Neutrophil (primary cell): ENCODE results near the genes REG4 and FAM72D.

DNA sequence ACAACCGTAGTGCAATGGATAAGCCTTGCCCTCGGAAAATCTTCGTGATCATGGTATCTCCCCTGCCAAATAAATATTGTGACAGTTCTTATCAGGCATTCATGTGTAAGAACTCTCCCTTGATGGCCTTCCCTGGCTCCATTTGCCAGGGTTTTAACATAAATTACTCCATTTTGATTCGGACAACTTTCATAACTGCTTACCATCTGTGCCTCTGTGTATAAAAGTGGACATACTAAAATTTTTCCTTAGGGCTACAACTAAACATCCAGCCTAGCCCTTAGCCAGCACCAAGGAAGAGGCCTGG is 37.2 kb upstream of the HAO2 start:
- PRO-cap = no peak

GRCh38 chr1:119712183-119713010 is 663 bp downstream of the PHGDH start:
- PRO-cap = no peak

- PRO-cap = no peak
Observed at GRCh38 chr1:119732379-119733223, 20.9 kb downstream of the PHGDH start.

GRCh38 chr1:119766305-119766960 is 2.3 kb downstream of the HMGCS2 start:
- PRO-cap = no peak

- PRO-cap = no peak
Observed at GRCh38 chr1:119772772-119773290, 4.1 kb upstream of the HMGCS2 start.

DNA sequence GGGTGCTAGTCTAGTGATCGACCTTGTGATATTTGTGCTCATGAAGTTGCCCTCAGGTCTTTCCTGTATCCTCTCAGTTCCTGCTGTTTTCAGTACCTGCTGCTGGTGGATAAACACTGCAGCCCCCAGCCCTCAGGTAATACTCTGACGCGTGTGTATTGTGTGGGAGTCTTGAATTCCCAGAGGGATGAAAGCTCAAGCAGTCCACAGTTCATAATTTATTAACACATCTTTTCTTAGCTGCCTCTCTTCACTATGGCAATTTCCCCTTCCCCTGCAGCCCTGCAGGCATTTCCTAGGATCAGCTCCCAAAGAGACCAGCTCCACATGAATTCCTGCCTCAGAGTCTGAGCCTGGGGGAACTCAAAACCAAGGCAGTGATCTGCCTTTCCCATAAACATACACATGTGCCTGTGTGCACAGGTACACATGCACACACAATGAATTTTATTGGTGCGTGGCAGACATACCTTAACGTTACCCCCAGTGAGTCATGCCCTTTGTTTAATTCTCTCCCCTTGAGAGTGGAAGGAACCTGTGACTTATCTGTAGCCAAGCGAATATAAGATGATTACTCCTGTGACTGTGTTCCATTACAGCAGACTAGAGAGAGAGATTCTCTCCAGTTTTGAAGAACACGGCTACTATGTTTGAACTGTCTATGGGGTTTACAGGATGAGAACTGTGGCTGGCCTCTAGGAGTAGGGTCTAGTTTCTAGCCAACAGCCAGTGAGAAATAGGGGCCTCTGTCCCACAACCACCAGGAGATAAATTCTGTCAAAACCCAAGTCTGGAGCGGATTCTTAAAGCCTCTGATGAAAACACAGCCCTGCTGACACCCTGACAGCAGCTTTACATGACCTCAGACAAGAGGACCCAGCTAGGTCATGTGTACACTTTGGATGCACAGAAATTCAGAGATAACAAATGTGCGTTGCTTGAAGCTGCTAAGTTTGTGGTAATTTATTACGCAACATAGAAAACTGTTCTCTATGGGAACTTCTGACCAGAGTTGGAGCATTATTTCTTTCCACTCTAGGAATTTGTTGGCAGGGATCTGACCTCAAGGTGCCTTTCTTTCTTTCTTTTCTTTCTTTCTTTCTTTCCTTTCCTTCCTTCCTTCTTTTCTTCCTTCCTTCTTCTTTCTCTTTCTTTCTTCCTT is 14.3 kb upstream of the HMGCS2 start:
- PRO-cap = no peak

DNA sequence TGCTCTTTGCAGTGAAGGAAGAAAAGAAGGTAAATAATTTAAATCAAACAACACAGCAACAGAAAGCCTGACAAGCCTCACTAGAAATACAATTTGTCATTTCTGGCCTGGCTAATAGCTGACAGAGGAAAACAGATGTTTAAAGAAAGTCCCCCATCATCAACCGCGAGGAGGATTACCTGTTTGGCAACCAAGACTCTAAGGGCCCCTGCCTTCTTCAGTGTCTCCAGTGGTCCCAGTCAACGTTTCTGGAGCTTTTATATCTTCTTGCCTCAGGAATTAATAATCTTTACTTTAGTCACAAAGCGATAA is at the start of gene REG4:
TSS of gene REG4 (minus strand) at position 231 of the 312 bp plus-strand sequence.
- PRO-cap = no peak

GRCh38 chr1:119920187-119920659 is 23.9 kb upstream of the ADAM30 start:
- PRO-cap = no peak

DNA sequence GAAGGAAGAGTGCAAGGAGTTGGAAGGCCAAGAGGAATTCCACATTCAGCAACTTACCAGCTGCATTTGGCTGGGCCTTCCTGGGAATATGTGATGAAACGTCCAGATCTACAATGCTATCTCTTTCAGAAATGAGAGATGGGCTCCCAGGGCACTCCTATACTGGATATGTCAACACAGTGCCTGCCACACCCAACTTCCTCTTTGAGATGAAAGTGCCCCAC is 31.0 kb upstream of the NOTCH2 start:
- PRO-cap = no peak

DNA sequence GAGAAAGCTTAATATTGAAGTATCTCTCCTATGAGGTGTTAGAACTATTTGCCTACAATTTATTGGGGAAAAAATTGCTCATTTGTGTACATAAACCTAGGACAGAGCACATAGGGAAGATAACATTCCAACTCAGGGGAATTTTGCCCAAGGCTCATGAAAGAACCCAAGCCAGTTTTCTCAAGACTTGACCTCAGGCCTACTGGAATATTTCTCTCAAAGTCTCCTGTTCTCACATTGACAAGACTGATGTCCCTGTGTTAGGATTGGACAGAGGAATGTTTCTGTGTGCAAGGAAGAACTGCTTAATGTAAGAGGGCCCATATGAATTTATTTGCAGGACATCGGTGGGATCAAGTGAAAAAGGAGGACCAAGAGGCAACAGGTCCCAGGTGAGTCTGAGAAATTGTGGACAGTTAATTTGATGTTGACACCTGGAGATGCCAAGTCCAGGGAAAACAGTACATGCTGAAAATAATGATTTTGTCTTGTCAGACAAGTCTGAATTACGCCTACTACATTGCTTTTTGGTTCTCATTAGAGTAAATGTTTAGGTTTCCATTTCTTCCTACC is 45.5 kb downstream of the NBPF8 start:
- PRO-cap = no peak

DNA sequence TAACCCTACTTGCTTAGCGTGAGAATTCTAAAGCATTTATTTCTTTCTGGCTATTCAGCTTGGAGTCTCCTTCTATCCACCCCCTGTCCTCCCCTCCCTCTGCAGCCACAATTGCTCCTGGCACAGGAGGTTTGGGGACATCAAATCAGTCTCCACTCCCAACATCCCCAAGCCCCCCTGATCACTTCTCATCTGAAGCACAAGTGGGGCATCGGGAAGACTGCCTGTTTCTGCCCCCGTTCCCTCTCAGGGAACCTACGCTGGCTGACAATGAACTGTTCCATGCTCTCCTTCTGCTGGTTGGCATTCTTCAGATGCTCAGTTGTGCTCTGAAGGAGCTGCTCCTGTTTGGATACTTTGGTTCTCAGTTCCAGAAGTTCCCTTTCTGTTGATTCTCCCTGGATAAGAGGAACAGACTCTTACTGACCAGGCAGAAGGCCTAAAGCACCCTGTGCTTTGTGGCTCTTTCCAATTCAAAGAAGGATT is 76.9 kb downstream of the NBPF8 start:
- PRO-cap = no peak

DNA sequence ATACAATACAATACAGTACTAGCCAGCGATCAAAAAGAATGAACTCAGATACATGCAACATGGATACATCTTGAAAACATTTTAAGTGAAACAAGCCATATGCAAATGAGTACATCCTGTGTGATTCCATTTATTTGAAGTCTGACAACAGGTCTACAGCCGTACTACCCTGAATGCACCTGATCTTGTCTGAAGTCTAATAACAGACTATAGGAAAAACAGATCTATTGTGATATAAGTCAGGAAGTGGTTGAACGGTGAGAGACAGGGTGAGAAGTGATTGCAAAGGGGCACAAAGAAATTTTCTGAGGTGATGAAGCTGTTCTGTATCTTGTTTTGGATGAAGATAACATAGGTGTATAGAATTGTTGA is 147.0 kb downstream of the NBPF8 start:
- PRO-cap = no peak

- PRO-cap = no peak
Observed at GRCh38 chr1:120591230-120591510, 132.6 kb upstream of the NOTCH2NLR start.

GRCh38 chr1:121185616-121186181 is 924 bp downstream of the SRGAP2C start:
- PRO-cap = no peak

GRCh38 chr1:121516333-121516917 is 331.6 kb downstream of the SRGAP2C start:
- PRO-cap = no peak

DNA sequence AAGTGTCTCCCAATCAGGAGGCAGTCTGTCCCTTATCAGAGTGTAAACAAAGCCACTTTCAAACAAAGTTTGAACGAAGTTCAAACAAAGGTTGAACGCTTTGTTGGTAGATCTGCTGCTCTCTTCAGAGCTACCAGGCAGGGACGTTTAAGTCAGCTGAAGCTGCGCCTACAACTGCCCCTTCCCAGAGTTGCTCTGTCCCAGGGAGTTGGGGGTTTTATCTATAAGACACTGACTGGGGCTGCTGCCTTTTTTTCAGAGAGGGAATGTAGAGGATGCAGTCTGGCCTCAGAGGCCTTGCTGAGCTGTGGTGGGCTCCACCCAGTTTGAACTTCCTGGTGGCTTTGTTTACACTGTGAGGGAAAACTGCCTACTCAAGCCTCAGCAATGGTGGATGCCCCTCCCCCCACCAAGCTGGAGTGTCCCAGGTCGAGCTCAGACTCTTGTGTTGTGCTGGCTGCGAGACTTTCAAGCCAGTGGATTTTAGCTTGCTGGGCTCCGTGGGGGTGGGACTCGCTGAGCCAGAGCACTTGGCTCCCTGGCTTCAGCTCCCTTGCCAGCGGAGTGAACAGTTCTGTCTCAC is 401.9 kb downstream of the SRGAP2C start:
- PRO-cap = no peak

DNA sequence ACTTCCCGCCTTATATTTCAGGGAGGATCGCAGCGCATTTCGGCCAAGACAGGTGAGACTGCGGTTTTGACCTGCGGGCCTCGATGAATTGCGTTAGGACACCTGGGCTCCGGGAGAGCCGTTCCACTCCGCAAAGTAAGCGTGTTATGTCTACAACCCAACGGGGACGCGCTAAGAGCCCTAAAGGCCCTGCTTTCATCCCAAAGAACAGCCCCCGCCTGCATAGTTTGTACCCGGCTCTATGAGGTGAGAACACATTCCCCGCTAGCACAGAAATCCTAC is 32.7 kb upstream of the PPIAL4F start:
- PRO-cap = no peak

DNA sequence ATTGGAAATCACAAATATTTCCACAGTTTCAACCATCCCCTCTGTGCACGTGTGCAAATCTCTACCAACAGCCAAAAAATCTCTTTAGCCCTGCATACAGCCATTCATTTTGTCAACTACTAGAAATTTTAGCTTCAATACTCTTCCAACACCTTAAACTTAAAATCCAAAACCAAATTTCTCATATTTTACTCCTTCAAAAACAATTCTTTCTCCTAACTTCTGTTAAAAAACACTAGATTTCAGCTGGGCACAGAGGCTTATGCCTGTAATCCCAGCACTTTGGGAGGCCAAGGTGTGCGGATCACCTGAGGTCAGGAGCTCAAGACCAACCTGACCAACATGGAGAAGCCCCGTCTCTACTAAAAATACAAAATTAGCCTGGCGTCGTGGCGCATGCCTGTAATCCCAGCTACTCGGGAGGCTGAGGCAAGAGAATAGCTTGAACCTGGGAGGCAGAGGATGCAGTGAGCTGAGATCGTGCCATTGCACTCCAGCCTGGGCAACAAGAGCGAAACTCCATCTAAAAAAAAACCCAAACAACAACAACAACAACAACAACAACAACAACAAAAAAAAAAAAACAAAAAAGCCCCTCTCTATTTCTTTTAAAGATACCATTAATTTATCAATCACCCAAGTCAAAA is 111.2 kb downstream of the SRGAP2B start:
- PRO-cap = no peak

- PRO-cap = no peak
Observed at GRCh38 chr1:145095761-145096327, at the start of gene FAM72D. Gene FAM72D (plus strand): TSS chr1:145095974.

DNA sequence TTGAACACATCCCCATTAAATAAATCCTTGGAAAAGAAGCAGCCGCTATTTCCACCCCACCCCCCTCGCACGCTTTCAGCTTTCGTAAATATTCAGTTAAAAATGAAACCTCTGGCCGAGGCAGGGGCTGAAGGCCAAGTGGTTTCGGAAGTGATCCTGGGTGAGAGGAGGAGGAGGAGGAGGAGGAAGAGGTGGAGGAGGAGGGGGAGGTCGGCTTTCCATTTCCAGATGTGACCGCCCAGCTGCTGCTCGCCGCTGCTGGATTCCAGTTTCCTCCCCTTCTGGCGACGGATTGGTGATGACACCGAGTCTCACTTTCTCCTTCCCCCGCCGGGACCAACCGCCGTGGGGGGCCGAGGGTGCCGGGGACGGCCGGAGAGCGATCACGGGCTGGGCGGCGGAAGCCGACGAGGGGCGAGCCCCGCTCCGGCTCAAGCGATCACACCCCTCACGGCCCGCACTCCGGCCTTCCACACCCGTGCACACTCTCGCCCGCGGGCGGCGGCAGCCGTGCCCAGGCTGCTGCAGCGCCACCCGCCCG is 26.2 kb downstream of the PPIAL4D start:
- PRO-cap = no peak